AG04450 (cell line): Measurements from ENCODE around the gene SNX8.

- CAGE, long polyA plus RNA, result no peak
- RRBS, result no CpG with 5 or more reads among the region's 24 CpGs
Measured at GRCh38 chr7:2063439-2064236, 169.1 kb downstream of the MAD1L1 start.

- CAGE, long polyA plus RNA, result no peak
- RRBS, result no CpG with 5 or more reads among the region's 20 CpGs
Measured at GRCh38 chr7:2219204-2219813, 13.4 kb downstream of the MAD1L1 start.

DNA sequence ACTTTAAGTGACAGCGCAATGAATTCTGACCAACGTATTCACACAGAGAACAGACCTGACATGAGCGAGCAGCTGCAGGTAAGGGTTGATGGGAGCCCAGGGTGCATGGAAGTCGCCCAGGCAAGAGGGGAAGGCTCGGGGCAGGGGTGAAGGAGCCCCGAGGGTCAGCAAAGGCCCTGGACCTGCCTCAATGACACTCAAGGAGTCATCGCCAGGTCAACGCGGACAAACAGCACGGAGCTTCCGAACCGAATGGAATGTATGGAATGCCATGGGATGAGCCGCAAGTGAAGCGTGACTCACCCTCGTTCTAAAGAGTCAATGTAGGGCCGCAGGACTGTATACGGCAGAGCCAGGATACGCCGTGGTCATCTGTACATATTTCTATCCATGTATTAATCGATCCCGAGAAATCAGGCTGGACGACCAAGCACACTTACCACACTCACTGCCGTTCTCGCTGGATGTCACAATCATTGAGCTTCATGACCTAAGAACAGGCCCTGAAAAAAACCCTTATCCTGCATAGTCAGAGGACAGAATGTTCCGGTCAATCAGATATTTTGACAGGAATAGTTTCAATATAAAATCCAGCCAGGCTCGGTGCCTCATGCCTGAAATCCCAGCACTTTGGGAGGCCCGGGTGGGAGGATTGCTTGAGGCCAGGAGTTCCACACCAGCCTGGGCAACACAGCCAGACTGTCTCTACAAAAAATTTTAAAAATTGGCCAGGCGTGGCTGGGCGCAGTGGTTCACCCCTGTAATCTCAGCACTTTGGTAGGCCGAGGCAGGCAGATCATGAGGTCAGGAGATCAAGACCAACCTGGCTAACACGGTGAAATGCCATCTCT, 4.3 kb downstream of the SNX8 start:
- CAGE, long polyA plus RNA, result no peak
- RRBS, result 95% methylated on average over 1 of the region's 31 CpGs

GRCh38 chr7:2314088-2314907, at the start of gene SNX8:
SNX8 (minus strand) TSS chr7:2314441.
- CAGE, long polyA plus RNA, result start-site peak on the minus strand at chr7:2314371-2314461, 112 and 111 reads in 2 replicates
- RRBS, result 3% methylated on average over 24 of the region's 90 CpGs

GRCh38 chr7:2353843-2354677, 567 bp upstream of the EIF3B start:
- CAGE, long polyA plus RNA, result no peak
- RRBS, result 3% methylated on average over 8 of the region's 51 CpGs

DNA sequence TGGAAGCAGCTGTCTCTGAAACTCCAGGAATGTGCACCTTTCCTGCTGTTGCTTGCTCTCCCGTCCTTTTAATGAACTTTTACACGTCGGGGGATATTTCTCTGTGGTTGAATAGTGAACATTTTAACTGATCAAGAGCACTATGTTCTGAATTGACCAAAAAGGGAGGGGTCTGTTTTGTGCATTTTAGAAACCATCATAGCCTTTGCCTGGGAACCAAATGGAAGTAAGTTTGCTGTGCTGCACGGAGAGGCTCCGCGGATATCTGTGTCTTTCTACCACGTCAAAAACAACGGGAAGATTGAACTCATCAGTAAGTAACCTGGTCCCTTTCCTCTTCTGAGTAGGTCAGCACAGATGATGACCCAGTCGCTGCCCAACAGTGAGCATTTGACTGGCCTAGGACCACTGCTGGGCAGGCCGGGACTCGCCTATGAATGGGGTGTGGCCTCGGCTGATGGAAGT, 17.9 kb downstream of the EIF3B start:
- CAGE, long polyA plus RNA, result no peak
- RRBS, result no CpG with 5 or more reads among the region's 12 CpGs

DNA sequence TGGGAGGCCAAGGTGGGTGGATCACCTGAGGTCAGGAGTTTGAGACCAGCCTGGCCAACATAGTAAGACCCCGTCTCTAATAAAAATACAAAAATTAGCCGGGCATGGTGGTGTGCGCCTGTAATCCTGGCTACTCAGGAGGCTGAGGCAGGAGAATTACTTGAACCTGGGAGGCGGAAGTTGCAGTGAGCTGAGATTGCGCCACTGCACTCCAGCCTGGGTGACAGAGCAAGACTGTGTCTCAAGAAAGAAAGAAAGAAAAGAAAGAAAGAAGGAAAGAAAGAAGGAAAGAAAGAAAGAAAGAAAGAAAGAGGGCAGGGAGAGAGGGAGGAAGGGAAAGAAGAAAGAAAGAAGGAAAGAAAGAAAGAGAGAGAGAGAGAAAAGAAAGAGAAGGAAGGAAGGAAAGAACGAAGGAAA, 6.8 kb downstream of the GRIFIN start:
- CAGE, long polyA plus RNA, result no peak
- RRBS, result no CpG with 5 or more reads among the region's 6 CpGs

- CAGE, long polyA plus RNA, result no peak
- RRBS, result 70% methylated on average over 3 of the region's 13 CpGs
Measured at GRCh38 chr7:2478453-2478875, 2.3 kb upstream of the GRIFIN start.

GRCh38 chr7:2523360-2523907, 3.9 kb downstream of the LFNG start:
- CAGE, long polyA plus RNA, result no peak
- RRBS, result no CpG with 5 or more reads among the region's 23 CpGs

DNA sequence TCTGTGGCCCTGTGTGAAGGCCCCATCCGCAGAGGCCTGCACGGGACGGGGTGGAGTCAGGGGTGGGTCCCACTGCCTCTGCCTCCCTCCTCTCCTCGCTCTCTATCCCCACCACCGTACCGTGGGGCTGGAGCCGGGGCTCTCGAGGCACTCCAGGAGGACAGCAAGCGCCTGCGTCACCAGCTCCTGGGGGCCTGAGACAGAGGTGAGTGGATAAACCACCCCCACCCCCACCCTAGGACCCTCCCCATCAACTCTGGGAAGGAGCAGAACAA, 14.5 kb downstream of the BRAT1 start:
- CAGE, long polyA plus RNA, result no peak
- RRBS, result no CpG with 5 or more reads among the region's 10 CpGs

DNA sequence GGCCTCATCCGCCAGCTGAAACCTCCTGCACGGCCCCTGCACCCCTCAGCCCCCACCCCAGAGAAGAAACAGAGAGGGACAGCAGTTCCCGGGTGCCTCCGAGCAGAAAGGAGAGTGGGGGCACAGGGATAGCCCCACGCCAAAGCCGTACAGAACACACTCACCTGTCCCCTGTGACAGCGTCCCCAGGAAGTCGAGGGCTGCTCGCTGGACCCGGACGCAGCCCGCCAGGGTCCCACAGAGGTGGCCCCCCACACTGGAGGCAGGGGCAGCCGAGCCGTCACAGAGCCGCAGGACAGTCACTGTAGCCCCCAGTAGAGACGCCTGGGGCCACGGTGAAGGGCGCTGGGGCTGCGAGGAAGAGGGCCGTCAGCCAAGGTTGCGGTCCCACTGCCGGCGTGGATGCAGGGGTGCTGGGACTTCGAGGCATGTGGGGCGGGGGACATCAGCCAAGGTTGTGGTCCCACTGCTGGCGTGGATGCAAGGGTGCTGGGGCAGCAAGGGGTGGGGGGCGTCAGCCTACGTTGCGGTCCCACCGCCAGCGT, 14.1 kb downstream of the BRAT1 start:
- CAGE, long polyA plus RNA, result no peak
- RRBS, result no CpG with 5 or more reads among the region's 31 CpGs

- CAGE, long polyA plus RNA, result no peak
- RRBS, result no CpG with 5 or more reads among the region's 18 CpGs
Measured at GRCh38 chr7:2589729-2590250, 31.0 kb downstream of the IQCE start.

DNA sequence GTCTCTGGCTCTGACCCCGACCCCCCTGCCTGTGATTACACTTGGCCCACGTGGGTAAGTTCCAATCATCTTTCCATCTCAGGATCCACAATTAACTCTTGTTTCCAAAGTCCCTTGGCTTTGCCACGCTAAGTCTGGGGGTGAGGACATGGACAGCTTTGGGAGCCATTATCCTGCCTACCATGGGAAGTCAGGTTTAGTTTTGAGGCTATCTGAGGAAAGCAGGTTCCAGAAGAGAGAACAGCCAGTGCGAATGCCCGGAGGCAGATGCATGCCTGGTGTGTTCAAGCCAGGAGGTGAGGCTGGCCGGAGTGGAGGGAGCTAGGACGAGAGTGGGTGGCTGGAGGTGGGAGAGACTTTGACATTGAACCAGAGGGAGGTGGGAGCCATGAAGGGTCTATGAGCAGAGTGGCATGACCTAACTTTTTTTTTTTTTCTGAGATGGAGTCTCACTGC, 20.8 kb upstream of the AMZ1 start:
- CAGE, long polyA plus RNA, result no peak
- RRBS, result no CpG with 5 or more reads among the region's 7 CpGs

- CAGE, long polyA plus RNA, result no peak
- RRBS, result no CpG with 5 or more reads among the region's 15 CpGs
Measured at GRCh38 chr7:2688857-2689310, 882 bp downstream of the AMZ1 start.

- CAGE, long polyA plus RNA, result no peak
- RRBS, result 44% methylated on average over 12 of the region's 45 CpGs
Measured at GRCh38 chr7:2728317-2729620, 40.8 kb downstream of the AMZ1 start.

DNA sequence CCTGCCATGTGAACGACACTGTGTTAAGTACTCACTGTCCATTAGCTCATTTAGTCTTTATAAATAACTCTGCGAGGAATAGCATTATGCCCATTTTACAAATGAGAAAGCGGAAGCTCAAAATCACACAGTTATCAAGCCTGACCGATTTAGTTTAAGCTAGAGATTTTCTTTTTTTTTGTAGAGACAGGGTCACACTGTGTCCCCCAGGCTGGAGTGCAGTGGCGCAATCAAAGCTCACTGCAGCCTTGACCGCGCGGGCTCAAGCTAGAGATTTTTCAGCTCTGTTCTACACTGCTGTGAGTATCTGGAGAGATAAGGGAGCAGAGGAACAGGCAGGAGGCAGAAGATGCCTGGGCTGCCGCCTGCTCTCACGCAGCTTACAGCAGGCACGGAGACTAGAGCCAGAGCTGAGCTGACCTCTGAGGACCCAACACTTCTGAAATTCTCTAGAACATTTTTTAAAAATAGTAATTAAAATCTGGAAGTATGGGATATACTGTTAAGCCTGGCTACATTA, 38.8 kb downstream of the GNA12 start:
- CAGE, long polyA plus RNA, result no peak
- RRBS, result no CpG with 5 or more reads among the region's 11 CpGs

DNA sequence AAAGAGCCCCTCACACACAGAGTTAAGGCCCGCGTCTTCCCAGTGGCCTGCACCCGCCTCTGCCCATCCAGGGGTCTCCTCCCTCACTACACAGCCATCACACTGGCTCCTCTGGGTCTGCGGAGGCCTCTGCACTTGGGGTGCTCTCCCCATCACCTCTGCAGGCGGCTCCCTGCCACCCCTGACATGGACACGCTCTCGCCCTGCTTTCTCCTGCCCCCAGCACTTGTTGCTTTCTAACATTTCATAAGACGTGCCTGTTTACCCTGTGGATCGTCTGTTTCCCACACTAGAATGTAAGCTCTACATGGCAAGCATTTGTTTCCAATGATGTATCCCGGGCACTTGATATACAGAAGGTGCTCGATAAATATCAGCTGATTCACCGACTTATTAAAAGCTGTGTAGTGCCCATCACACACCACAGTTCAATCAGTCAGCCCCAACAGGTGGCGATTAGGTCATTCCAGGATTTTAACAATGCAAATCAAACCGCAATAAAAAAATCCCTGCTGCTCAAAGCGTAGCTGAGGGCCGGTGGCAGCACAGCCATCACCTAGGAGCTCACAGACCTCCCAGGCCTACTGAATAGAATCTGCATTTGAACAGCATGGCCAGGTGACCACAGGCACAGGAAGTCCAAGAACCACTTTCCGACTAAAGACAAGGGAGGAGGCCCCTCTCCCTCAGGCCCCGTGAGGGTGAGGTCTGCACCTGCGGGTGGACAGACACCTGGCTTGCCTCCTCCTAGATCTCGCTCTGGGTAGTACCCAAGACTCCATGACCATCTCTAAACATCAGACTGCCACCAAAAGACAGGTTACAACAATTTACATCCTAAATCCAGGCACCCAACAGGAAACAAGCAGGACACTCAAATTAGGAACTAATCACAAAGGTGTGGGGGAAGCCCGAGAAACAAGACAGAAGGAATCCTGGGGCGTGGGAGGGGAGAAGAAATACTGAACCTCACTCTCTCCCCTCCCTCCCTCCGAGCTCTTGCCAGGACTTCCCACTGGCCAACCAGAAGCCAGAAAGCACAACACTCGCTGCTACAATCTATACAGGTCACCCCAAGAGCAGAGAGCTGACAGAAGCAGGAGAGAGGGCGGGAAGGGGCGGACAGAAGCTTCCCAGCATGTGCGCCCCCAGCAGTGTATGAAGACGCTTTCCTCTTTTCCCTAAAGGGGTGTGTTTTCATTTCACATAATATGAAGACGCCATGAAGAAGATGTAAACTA, 19.4 kb downstream of the GNA12 start:
- CAGE, long polyA plus RNA, result no peak
- RRBS, result no CpG with 5 or more reads among the region's 29 CpGs

DNA sequence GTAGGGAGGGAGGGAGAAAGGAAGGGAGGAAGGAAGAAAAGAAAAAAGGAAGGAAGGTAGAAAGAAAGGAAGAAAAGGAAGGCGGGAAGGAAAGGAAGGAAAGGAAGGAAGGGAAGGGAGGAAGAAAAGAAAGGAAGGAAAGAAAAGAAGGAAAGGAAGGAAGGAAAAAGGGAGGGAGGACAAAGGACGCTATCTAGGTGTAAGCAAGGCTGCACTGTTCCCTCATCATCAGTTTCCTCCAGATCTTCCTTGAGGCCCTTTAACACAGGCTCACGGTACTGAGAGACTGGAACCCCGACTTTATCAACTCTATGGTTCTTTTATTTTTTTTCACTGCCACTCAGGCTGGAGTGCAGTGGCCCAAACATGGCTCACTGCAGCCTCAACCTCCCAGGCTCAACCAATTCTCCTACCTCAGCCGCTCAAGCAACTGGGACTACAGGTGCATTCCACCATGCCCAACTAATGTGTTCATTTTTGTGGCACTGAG, 2.1 kb downstream of the GNA12 start:
- CAGE, long polyA plus RNA, result no peak
- RRBS, result no CpG with 5 or more reads among the region's 5 CpGs

GRCh38 chr7:2945679-2945985, 98.0 kb downstream of the CARD11 start:
- CAGE, long polyA plus RNA, result no peak
- RRBS, result no CpG with 5 or more reads among the region's 3 CpGs

- CAGE, long polyA plus RNA, result no peak
- RRBS, result no CpG with 5 or more reads among the region's 7 CpGs
Measured at GRCh38 chr7:2956706-2957226, 86.9 kb downstream of the CARD11 start.